AG04450 (cell line): ENCODE measurements around the gene LRRC36.

DNA sequence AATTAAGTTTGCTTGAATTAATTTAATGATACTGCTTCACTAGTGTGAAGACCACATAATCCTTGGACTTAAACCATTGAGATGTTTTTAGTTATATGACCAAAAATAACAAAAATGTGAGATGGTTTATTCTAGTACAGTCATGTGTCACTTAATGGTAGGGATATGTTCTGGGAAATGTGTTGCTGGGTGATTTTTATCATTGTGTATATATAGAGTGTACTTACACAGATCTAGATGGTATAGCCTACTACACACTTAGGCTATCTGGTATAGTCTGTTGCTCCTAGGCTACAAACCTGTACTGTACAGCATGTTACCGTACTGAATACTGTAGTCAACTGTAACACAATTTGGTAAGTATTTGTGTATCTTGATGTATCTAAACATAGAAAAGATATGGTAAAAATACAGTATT lies 10.0 kb downstream of the CBFB start:
- CAGE, long polyA plus RNA, result no peak
- RRBS, result no CpG with 5 or more reads among the region's 1 CpG

- CAGE, long polyA plus RNA, result no peak
- RRBS, result no CpG with 5 or more reads among the region's 4 CpGs
Measured at GRCh38 chr16:67040479-67041340, 11.8 kb downstream of the CBFB start.

DNA sequence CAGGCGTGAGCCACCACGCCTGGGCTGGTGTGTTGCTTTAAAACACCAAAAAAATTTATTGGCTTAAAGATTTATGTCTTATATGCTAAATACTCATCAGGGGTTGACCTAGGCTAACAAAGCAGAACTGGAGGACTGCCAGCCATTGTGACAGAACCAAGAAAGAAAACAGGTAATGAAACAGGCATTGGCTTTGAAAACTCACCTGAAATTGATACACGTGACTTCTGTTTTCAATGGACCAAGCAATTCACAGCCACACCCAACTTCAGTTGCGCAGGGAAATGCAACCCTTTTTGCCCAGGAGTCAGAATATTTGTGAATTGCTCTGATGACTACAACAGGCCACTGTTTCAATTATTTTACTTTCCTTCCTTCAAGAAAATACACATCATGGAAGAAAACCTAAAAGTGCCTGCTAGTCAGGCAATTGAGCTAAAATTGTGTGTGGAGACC lies 4.8 kb upstream of the PHAF1 start:
- CAGE, long polyA plus RNA, result no peak
- RRBS, result no CpG with 5 or more reads among the region's 4 CpGs

DNA sequence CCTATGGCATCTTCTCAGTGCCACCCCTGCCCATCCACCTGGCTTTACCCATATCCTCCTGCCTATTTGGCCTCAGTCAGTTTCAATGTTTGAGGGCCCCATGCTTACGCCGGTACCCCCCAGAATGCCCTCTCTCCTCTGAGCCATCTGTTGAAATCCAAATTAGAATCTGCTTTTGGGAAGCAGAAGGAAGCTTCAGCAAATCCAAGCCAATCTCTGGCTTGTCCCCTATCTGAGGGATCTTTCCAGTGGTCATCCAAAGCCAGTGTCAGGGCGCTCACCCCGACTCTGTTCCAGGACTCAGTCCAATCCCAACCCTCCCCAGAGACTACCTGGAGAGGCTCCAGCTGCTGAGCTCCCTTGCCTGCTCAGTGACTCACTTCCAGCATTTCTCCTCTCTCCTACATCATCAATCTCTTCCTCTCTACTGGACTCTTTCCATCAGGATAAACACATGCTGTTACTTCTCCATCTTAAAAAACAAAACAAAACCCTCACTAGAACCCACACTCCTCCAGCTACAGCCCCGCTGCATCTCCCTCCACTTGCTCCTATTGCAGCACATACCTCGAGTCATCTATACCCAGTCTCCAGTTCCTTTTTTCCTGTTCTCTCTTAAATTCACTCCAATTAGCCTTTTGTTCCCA lies 2.4 kb downstream of the MATCAP1 start:
- CAGE, long polyA plus RNA, result no peak
- RRBS, result no CpG with 5 or more reads among the region's 6 CpGs

DNA sequence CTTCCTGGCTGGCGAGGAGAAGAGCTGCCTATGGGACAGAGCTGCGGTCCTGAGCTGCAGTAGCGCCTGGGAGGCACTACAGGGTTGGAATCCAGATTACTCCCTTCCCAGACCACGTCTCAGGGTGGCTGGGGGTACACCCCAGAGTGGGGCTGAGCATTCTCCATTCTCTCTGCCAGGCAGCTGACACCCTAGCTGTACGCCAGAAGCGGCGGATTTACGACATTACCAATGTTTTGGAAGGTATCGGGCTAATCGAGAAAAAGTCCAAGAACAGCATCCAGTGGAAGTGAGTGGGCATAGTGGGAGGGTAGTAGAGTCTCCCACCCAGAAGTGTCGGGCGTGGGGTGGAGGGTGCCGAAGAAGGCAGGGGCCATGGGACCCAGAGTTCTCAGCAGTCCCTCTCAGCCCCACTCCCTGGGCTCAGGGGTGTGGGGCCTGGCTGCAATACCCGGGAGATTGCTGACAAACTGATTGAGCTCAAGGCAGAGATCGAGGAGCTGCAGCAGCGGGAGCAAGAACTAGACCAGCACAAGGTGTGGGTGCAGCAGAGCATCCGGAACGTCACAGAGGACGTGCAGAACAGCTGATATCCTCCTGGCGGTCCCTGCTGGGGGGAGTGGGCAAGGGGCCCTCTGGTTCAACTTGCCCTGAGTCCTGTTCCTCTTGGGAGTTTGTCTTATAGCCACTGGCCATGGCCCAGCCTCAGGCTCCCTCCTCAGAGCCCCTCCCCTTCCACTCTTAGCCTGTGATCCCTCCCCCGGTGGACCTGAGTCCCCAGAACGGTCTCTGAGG lies 824 bp downstream of the E2F4 start:
- CAGE, long polyA plus RNA, result no peak
- RRBS, result 65% methylated on average over 2 of the region's 22 CpGs

DNA sequence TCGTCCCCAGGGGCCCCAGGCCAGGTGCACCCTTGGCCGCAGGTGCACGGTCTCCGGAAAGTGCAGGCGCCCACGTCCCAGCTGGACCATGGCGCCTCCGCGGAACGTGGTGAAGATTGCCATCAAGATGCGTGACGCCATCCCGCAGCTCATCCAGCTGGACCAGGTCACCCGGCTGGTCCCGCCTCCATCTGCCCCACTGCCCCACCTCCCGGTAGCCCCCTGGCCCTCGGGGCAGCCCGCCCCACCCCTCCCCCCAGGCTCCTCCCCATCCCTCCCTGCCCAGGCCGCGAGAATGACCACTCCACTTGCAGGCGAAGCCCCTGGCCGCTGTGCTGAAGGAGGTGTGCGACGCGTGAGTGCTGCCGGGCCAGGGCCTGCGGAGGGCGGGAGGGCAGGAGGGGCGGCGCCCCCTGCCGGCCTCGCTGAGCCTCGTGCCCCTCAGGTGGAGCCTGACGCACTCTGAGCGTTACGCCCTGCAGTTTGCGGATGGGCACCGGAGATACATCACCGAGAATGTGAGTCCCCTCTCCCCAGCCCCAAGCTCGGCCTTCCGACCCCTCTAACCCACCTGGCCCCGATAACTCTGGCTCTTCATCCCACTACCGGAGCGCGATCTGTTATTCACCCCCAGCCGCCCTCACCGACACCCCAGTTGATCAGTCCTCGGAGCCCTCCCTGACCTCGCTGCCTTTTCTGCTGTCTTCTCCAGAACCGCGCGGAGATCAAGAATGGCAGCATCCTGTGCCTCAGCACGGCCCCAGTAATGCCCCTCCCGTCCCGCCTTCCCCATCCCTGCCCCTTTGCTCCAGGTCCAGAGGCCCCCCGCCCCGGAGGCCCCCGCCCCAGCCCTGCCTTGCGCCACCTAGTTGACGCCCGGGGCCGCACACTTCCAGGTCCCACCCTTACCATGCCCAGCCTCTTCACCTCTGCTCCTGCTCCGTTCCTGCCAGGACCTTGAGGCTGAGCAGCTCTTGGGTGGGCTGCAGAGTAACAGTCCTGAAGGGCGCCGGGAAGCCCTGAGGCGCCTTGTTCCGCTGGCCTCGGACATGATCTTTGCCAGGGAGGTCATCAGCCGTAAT lies 649 bp downstream of the ELMO3 start:
- CAGE, long polyA plus RNA, result no peak
- RRBS, result 52% methylated on average over 27 of the region's 69 CpGs

DNA sequence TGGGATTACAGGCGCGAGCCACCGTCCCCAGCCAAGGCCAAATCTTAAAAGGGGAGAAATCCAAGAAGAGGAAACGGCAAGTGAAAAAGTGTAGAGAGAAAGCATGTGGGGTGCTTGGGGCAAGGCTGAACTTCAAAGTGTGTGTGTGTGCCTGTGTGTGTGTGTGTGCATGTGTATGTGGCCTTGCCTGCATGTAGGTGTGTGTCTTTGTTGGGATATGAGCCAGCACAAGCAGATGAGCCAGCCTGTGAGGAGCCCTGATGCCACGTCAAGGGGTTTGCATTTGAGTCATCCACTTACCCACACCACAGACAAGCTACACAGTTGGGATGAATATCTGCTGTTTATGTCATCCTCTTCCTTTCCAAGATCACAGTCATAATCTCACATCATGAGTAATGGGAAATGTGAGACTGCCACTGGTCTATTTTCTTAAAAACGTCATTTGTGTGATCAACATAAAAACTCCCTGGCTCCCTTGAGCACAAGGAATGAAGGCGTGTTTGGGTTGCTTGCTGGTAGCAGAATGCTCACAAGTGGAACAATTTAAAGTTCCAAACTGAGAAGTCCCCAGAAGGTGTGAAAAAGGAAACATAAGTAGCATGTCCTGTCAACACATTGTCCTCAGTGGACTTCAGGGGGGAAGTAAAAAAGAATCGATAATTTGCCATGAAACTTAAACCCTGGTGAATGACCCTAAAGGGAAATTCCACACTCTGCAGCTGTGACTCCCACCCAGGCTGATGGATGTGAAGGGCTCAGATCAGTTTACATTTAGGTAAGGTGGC lies 14.8 kb downstream of the KCTD19 start:
- CAGE, long polyA plus RNA, result no peak
- RRBS, result no CpG with 5 or more reads among the region's 8 CpGs

DNA sequence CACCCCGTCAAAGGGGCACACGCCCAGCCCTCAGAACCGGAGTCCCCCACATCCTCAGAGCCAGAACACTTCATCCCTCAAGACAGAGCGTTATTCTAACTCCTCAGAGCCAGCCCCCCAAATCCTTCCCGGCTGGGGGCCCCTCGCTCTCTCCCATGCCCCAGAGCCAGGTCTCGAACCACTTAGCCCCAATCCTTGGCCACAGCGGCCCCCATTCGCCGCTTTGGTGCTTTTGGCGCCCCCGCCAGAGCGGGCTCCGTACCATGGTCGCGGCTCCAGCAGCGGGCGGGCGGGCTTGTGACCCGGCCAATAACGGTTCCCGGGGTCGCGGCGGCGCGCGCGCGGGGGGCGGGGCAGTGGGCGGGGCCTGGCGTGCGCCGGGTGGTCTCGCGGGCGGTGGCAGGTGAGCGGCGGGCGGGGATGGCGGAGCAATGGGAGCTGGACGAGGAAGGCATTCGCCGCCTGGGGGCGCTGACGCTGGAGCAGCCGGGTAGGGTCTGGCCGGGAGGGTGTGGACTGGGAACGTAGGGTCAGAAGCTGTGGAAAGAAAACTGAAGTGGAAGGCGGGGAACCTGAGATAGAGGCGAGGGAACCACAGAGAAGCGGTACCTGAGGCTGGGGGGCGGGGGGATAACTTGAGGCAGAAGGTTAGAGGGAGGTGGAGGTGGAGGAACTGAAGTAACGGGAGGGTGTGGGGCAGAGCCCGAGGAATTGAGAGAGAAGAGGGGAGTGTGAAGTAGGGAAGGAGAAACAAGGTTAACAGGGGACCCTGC lies at the start of gene LRRC36:
TSS of gene LRRC36 (plus strand) at position 373 of the 773 bp plus-strand sequence.
- CAGE, long polyA plus RNA, result start-site peak on the plus strand centred at position 382 of the sequence, 63 bp wide, 11 and 24 reads in 2 replicates
- RRBS, result 3% methylated on average over 26 of the region's 56 CpGs

GRCh38 chr16:67396099-67396774 lies 2.9 kb upstream of the TPPP3 start:
- CAGE, long polyA plus RNA, result no peak
- RRBS, result no CpG with 5 or more reads among the region's 28 CpGs

DNA sequence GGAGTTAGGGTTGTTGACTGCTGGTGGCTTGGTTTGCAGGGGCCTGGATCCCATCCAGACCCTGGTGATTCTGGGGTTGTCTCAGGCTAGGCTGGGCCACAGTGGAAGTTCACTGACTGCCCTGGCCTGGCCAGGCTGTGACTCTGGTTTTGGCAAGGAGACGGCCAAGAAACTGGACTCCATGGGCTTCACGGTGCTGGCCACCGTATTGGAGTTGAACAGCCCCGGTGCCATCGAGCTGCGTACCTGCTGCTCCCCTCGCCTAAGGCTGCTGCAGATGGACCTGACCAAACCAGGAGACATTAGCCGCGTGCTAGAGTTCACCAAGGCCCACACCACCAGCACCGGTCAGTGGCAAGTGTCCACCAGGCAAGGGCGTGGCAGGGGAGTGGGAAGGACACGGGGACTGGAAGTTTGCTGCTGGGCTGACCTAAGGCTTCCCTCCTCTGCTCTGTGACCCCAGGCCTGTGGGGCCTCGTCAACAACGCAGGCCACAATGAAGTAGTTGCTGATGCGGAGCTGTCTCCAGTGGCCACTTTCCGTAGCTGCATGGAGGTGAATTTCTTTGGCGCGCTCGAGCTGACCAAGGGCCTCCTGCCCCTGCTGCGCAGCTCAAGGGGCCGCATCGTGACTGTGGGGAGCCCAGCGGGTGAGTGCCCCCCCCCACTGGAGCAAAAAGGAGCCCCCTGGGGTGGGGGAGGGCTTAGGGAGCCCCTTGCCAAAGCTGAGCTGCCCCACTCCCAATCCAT lies 4.7 kb downstream of the HSD11B2 start:
- CAGE, long polyA plus RNA, result no peak
- RRBS, result 100% methylated on average over 1 of the region's 23 CpGs

GRCh38 chr16:67440885-67441755 lies 10.2 kb downstream of the HSD11B2 start:
- CAGE, long polyA plus RNA, result no peak
- RRBS, result 86% methylated on average over 8 of the region's 20 CpGs

DNA sequence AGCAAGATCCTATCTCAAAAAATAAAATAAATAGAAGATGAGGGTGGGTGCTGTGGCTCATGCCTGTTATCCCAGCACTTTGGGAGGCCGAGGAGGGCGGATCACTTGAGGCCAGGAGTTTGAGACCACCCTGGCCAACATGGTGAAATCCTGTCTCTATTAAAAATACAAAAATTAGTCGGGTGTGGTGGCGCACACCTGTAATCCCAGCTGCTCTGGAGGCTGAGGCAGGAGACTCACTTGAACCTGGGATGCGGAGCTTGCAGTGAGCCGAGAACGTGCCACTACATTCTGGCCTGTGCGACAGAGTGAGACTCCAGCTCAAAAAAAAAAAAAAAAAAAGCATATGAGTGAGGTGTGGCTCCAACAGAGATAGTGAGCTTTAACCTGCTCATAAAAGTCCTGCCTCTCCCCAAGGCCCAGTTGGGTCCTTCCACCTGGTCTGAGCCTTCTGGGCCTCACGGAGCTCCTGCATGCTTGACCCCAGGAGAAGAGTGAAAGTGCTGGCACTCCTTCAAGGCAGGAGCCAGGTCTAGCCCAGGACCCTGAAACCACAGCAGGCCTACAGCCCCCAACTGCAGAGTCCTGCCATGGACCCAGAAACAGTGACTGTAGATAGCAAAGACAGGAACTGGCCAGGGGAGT lies 17.5 kb downstream of the HSD11B2 start:
- CAGE, long polyA plus RNA, result no peak
- RRBS, result no CpG with 5 or more reads among the region's 9 CpGs

DNA sequence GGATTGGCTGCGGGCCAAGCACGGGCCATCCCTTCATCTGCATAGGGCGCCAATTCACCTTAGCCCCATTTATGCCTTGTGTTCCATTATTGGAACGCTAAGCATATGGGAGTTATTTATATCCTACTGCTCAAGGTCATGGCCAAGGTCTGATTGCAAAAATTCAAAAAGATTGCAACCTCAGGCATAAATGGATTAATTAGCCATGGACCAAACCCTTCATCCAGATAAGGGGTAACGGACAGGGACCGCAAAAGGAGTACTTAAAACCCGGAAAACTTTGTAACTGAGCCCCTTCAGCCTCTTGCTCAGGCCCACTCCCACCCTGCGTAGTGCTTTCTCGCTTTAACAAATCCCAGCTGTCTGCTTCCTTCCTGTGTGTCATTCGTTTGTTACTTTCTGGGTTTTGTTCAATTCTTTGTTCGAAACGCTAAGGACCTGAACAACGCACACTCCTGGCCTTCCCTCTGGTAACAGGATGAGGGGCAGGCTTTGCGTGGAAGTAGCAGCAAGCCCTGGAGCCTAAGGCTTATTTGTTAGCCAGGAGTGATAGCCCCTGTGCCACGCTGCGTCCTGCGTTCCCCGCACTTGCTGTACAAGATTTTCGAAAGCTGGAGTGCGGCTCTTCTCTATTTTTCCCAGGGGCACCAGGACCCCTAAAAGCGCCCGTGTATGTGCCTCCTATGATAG lies 952 bp upstream of the ATP6V0D1 start:
- CAGE, long polyA plus RNA, result no peak
- RRBS, result no CpG with 5 or more reads among the region's 22 CpGs

DNA sequence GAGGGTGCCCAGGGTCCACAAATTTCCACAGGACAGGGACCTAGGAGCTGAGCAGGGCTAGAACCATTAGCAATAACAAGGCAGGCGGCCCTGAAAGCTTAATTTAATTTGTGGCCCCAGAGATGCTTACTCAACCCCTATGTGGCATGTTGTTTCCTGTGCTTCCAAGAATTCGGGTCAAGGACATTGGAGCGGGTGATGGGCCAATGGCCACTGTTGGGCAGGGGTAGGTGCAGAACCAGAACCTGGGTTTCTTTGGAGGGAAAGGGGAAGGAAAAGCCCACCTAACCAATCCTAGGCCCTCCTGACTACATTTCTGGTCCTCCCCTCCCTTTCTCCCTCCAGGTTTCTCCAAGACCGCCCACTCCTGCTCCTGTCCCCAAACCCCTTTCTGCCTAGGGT lies 419 bp upstream of the AGRP start:
- CAGE, long polyA plus RNA, result no peak
- RRBS, result no CpG with 5 or more reads among the region's 4 CpGs

GRCh38 chr16:67520971-67521848 lies 7.4 kb upstream of the RIPOR1 start:
- CAGE, long polyA plus RNA, result no peak
- RRBS, result no CpG with 5 or more reads among the region's 27 CpGs

DNA sequence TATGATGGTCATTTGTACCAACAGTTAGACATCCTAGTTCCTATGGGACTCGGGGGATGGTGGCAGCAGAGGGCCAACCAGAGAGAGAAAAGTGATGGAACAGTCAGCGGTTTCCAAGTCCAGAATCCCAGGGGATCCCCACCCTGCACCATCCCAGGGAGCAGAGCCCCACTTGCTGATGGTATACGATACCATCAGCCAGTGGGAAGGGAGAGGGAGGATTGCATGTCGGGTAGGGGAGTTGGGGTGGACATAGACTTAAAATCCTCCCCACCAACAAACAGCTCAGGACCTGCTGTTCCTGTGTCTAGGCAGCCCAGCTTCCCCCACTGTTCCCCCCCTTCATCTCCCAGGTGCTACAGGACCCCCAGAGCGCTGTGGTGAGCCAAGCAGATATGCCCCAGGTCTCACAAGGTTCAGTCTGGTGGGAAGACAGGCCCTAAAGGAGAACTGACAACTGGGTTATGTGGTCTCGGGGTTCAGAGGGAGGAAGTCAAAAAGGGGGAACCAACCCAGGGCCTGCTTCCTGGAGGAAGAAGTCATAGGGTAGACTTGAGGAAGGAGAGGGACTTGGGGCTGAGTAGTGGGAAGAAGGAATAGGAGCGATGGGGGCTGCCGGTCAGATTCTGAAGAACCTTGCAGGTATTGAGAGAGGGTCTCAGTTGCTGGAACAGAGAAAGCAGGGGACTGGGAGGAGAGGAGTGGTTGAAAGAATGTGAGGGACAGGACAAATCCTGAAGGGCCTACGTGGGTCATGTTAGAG lies 2.5 kb downstream of the RIPOR1 start:
- CAGE, long polyA plus RNA, result no peak
- RRBS, result no CpG with 5 or more reads among the region's 9 CpGs

GRCh38 chr16:67561027-67561851 lies 1.1 kb upstream of the CTCF start:
- CAGE, long polyA plus RNA, result no peak
- RRBS, result no CpG with 5 or more reads among the region's 16 CpGs

DNA sequence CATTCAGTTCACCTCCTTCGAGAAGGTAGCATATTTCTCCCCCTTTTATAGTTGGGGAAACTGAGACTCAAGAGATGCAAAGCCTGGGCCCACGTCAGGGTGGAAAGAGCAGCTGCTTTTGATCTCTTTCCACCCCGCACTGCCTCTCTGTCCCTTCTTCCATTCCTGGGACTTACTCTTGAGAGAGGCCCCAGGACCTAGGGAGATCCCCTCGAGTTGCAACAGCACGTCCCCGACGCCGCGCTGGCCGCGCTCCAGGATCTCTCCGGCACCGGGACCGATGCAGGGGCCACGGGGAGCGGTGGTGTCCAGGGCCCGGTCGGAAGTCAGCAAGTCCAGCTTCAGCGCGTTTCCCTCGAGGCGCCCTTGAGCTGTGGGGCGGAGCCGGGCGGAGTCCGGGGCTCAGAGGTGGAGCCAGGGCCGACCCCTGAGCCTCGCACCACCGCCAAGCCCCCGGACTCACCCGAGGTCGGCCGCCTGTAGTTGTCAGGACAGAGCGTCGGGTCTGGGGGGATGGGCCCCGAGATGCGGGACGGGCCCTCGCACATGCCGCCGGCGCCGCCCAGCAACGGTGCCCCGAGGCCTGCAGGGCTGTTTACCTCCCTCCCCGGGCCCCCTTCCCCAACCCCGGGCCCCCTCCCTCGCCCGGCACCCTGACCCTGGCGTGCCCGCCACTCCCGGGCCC lies 513 bp downstream of the ENKD1 start:
- CAGE, long polyA plus RNA, result no peak
- RRBS, result 3% methylated on average over 31 of the region's 52 CpGs

DNA sequence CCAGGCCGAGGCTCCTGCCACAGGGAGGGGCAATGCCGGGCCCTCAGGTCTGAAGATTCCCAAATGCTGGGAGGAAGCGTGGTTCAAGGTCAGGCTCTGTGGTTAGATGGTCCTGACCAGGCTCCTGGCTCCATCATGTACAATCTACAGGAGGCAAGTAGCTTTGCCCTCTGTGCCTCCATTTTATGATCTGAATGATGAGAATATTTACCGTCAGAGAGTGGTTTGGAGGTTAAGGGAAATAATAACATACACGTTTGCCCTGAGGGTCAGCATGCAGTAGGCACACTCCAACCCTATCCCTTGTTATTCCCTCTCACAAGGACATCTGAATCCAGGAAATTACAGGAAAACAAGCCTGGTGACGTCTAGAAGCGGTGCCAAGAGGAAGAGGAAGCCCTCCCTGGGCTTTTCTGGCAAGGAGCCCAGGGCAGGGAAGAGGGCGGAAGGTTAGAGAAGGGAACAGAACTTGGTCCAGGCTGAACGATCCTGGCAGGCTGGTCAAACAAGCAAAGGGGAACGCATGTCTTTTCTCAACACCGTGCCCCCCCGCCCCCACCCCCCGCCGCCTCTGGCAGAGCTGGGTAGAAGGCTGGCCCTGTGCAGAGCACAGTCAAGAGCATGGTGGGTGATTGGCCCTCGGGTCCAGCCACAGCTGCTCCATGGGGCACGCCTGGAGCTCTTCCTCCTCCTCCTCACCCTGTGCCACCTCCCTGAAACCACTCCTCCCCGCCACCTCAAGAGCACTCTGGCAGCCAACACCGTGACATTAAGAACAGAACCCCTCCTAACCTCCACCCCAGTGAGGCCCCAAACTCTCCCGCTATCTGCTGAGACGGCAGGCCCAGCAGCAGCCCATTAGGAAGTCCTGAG lies 7.0 kb downstream of the C16orf86 start:
- CAGE, long polyA plus RNA, result no peak
- RRBS, result no CpG with 5 or more reads among the region's 20 CpGs

DNA sequence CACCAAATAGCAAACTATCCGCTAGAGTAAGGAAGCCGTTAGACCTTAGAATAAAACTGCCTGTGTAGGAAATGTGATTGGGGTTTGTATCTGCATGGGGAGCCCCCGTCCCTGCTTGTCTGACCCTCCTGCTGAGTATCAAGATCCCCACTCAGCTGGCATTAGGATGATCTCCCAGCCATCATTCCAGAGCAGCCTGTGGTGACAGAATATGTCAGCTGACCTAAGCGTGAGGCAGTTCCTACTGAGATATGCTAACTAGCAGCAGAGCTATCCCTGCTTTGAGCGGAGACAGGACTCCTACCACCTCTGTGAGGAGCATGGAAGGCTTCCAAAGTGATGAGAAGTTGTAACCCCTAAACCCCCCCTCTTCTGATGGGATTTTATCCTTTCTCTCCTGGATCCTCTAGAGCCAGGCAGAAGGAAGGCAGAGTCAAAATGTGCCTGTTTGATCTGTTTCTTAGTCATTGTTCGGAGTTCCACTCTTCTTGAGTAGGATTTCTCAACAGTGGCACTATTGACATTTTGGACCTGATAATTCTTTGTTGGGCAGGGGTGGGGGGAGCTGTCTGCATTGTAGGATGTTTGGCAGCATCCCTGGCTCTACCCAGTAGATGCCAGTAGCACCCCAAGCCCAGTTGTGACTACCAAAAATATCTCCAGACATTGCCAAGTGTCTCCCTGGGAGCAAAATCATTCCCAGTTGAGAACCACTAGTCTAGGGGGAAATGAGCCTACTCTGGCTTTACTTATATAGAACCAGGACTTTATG lies 888 bp upstream of the GFOD2 start:
- CAGE, long polyA plus RNA, result no peak
- RRBS, result no CpG with 5 or more reads among the region's 6 CpGs